BE2C (cell line): ENCODE measurements around a stretch of chr10.

GRCh38 chr10:6163496-6163734 is 39.3 kb upstream of the PFKFB3 start:
- RRBS, result 2% methylated on average over 20 of the region's 24 CpGs

DNA sequence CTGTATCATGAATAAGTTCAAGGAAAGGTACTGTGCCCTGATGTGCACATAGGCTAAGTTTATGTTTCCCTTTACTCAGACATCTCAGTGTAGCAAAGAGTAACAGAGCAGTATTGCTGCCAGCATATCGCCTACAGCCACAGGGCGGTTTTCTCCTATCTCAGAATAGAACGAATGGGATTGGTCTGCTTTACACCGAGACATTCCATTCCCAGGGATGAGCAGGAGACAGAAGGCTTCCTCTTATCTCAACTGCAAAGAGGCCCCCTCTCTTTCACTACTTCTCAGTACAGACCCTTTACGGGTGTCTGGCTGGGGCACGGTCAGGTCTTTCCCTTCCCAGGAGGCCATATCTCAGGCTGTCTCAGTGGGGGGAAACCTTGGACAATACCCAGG is 38.0 kb upstream of the PFKFB3 start:
- RRBS, result no CpG with 5 or more reads among the region's 6 CpGs

DNA sequence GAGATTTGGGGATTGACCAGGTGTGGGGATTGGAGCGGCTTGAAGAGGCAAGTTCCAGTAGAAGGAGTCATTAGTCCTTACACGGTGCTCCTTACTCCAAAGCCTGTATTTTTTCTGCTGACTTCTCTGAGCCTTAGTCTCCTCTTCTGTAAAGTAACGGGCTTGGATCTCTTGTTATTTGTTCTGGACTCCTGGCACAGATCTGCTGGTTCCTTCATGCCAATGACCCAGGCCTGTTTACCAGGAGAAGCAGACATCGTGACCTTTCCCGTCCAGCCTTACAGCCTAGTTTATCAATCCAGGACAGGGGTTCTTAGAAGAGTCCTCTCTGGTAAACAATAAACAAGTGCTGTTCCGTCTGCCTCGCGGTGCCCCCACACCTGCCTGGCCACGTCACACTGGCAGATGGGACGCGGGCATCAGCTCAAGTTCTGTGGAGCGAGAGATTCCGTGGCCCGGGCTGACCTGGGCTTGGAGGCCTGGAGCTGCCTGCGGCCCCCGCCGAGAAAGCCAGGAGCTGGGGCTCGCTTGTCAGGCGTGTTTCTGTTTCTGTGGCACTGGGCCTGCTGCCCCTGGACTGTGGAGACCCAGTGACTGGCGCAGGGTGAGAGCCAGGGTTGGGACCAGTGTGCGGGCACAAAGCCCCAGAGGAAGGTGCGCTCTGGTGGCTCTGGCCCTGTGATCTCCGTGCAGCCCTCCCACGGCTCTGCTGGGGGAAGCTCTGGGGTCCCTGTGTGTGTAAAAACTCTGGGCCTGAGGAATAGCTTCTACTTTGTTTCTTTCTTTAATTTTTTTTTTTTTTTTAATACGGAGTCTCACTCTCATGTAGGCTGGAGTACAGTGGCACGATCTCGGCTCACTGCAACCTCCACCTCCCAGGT is 28.5 kb upstream of the PFKFB3 start:
- RRBS, result no CpG with 5 or more reads among the region's 27 CpGs

DNA sequence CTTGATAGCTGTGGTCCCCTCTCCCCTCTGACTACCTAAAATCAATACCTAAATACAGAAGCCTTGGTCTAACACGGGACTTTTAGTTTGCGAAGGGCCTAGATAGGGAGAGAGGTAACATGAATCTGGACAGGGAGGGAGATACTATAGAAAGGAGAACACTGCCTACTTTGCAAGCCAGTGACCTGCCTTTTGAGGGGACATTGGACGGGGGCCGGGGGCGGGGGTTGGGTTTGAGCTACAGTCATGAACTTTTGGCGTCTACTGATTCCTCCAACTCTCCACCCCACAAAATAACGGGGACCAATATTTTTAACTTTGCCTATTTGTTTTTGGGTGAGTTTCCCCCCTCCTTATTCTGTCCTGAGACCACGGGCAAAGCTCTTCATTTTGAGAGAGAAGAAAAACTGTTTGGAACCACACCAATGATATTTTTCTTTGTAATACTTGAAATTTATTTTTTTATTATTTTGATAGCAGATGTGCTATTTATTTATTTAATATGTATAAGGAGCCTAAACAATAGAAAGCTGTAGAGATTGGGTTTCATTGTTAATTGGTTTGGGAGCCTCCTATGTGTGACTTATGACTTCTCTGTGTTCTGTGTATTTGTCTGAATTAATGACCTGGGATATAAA is 32.2 kb downstream of the PFKFB3 start:
- RRBS, result no CpG with 5 or more reads among the region's 8 CpGs

DNA sequence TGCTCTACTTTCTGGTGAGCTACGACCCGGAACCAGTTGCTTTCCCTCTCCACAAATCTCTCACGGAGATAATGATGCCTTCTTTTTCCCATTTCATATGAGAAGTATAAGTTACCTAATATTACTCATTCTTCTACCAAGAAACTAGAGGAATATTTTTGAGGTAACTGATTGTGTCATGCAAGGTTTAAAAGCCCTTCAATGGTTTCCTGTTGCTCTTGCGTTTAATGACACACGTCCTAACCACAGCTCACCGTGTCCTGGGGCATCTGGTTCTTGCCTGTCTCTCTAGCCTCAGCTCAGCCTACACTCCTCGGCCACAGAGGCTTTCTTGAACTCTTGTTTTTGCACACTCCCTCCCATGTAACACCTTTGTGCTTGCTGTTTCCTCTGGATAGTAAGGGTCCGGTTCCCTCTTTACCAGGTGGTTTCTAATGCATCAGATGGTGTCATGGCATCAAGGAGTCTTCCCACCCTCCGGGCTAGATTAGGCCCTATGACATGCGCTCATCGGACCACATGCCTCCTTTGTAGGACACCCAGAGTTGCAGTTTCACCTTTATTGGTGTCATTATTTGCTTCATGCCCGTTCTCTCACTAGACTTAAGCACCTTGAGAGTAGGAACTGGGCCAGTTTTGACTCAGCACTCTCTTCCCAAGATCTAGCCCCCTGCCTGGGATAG is 67.6 kb downstream of the PFKFB3 start:
- RRBS, result 97% methylated on average over 2 of the region's 12 CpGs

- RRBS, result no CpG with 5 or more reads among the region's 13 CpGs
Observed at GRCh38 chr10:6347374-6347974, 144.7 kb downstream of the PFKFB3 start.

- RRBS, result 87% methylated on average over 2 of the region's 10 CpGs
Observed at GRCh38 chr10:6386100-6386809, 183.5 kb downstream of the PFKFB3 start.

- RRBS, result no CpG with 5 or more reads among the region's 15 CpGs
Observed at GRCh38 chr10:6579125-6579811, 808 bp downstream of the PRKCQ start.

- RRBS, result no CpG with 5 or more reads among the region's 7 CpGs
Observed at GRCh38 chr10:6586334-6587005, 6.4 kb upstream of the PRKCQ start.

DNA sequence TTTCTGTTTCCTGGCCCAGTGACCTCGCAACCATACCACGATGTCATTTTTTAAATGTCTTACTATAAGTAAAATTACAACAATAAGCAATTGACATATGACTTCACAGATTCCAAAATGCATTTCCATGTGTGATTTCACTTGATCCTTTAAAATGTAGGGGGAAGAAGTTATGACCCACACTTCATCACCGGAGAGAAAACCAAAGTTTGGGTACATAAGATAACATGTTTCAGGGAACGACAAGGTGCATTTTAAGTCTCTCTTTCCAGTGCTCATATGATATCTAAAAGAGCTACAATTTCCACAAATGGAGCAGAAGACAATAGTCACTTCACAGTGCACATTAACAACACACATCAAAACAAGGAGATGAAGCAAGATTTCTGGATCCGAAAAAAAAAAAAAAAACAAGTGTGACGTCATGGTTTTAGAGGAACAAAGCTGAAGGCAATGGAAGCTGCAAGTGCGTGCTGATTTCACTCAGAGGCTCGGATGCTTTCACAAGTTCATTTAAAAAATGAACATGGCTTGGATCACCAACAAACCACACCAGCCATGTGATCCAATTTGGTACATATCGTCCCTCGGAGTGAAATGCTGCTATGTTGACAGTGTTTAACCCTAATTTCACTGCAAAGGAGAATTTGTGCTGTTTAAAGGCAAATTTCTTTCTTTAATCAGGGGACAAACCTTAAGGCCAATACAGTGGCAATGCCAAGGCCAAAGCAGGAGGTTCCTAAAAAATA is 336.9 kb upstream of the PRKCQ start:
- RRBS, result no CpG with 5 or more reads among the region's 10 CpGs

DNA sequence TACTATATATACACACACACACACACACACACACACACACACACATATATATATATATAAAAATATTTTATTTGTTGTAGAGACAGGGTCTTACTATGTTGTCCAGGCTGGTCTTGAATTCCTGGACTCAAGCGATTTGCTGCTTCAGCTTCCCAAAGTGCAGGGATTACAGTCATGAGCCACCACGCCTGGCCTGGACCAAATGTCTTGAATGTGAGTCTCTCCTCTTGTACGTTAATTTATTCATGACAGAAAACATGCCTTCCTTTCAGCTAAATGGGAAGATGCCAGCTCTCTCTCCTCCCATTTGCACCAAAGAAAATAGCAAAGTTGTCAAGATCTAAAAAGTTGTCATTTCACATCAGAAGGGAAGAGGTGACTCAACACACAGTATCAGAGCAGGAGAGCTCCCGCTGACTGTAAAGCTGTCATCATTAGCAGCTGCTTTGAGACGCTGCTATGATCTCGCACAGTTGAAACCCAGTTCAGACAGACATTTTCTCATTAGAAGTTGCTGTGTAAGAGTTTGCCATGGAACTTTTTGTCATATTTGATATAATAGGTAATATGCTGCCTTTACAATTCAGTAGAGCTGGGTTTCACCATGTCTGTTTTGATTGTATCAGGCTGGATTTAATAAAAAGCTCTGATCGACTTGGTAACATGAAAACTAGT is 224.3 kb downstream of the SFMBT2 start:
- RRBS, result no CpG with 5 or more reads among the region's 7 CpGs

GRCh38 chr10:7251944-7252629 is 158.7 kb downstream of the SFMBT2 start:
- RRBS, result no CpG with 5 or more reads among the region's 12 CpGs

DNA sequence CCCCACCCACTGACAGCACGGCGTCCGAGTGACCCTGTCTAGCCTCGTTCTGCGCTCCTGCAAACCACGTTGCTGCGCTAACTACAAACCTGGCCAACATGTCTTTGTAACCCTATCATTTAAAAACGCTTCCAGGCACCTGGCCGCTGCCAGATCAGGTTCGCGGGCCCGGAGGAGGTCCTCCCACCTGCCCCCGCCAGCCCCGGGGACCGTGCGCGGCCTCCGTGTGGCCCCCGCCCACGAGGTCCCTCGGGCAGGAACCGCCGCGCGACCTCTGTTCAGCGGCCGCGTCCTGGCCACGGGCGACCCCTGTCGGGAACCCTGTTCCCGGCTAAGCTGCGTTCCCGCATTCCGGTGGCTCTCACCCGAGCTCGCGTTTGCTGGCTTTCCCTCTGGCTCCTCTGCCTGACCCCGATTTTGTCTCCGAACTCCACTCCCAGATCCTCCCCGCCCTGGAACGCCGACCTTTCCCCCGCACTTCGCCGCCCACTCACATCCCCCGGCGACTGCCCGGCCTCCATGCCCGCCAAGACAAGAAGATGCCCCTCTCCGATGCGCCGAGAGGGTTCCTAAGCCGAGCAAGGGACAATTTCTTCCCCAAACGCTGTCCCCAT is 2.4 kb downstream of the SFMBT2 start:
- RRBS, result no CpG with 5 or more reads among the region's 55 CpGs

DNA sequence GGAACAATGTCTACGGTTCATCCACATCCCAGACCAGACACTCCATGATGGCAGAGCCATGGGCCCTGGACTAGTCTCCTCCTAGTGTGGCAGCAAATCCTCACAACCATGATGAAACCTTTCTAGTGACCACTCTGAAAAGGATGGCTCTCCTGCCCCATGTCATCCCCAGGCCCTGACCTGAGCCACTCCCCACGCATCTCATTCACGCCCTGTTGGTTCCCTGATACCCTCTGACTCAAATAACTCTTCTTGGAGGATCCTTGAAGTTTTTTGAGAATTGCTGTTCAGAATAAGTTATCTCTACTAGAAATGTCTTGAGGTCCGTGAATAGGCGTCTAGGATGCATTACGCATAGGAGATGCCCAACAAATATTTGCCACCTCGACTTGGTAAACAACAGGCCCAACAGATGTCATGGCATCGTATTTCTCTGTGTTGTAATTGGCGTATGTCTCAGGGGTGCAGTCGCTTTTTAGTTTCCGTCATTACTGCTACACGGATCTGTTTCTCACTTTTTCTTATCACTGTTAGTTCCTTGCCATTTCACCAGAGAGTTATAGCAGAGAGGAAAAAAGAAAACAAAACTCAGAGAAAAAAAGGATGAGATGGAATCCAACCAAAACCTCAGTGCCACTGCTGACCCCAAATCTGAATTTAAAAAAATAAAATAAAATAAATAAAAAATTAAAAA is 72.9 kb upstream of the SFMBT2 start:
- RRBS, result no CpG with 5 or more reads among the region's 12 CpGs

- RRBS, result no CpG with 5 or more reads among the region's 15 CpGs
Observed at GRCh38 chr10:7547746-7548573, 118.8 kb downstream of the ITIH5 start.

GRCh38 chr10:7667932-7668208 is 1.1 kb upstream of the ITIH5 start:
- RRBS, result no CpG with 5 or more reads among the region's 11 CpGs

GRCh38 chr10:7788276-7789298 is 610 bp downstream of the ATP5F1C start:
- RRBS, result 4% methylated on average over 6 of the region's 50 CpGs

DNA sequence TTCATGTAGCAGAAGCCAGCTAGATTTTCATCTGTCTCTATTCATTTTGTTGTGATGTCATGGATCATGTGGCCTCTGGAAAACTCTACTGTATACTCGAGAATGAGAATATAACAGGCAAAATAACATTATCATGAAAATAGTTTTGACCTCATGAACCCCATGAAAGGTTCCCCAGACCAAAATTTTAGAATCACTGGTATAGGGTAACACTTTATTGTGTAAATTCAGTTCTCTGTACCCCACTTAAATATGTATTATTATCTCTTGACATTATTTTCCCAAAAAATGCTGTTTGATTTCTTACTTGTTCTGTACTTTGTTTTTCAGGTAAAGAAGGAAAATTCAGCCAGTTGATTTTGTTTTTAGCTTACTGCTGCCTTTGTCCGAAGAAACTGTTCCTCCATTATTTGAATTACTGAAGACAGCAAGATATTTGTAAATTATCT is 11.0 kb upstream of the TAF3 start:
- RRBS, result no CpG with 5 or more reads among the region's 2 CpGs

DNA sequence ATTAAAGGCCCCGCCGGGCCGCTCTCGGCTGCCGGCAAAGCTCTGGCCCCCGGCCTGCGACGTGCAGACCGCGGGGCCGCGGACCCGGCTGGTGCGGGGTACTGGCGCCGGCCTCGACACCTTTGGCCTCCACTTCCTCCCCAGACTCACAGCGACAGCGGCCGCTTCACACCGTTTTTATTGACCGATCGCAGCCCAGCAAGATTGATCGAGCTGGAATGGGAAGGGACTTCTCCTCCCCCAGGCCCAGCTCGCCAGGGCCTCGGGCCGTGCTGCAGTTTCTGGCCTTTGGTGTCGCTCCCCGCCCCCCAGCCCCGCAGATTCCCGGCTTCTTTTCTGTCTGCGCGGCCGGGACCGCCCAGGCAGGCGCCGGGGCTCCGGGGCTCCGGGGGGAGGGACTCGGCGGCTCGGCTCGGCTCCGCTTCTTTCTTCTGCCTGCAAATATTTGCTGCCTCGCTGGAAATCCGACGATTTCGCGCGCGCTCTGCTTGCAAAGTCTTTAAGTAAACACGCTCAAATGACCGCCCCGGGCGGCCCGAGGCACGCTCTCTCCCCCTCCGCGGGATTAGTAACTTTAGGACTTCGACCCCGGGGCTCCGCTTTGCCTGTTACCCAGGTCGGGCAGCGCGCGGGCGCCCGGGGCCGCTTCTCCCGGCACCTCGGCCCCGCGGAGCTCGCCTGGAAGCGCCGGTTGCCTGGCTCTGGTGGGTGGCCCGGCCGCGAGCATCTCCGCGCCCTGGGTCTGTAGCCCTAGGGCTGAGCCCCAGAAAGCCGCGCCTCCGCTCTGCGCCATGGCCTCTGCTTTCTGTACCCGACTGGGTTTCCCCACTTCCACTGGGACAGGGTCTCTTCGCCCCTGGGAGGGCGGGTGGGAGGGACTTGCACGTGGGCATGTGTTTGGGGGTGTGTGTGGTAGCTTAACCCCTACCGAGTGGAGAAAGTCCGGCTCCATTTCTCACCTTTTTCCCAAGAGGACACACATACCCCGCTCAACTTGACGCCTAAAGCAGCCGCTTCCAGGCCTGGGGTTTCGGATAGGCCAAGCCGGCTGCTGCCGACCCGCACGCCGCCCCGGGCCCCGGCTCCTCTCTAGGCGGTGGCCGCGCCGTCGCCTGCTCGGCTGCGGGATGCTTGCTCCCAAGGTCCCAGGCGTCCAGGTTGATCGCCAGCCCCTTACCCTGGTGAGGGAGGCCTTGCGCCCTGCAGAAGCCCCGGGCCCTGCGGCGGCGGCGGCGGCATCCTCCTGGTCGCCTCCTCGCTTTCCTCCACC is 3.8 kb upstream of the GATA3 start:
- RRBS, result 1% methylated on average over 42 of the region's 120 CpGs